Colic lymph node (tissue), 1 donor: ENCODE data around the genes CSAG2, PWWP4 and TREX2.

DNA sequence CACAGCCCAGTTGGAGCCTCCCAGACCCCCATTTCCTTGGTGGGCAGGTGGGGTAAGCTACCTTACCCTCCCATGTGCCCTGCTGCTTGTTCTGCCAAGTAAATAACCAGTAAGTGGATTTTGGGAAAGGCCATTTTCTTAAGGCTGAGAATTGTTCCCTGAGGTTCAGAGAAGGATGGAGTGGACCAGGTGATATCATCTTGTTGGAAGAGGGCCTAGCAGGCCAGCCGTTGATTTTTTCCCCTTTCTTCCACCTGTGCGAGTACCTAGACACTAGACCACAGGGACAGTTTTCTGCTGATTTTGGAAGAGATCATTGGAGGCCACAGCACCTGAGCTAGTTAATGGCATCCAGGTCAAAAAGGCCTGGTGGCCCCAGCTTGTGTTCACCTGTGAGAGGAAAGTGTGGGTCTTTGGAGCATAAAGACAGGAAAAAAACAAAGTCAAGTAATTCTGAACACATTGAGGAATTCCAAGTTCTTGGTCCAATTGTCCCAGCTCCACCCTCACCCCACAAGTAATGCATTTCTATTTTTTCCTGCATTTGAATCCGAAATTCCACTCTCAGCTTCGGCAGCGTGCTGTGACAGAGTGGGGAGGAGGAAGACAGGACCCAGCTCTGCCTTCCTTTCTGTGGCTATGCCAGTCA lies 8.2 kb downstream of the MAMLD1 start:
- PRO-cap = no peak

GRCh38 chrX:150566544-150567308 lies 1.7 kb upstream of the MTM1 start:
- PRO-cap = no peak

- PRO-cap = no peak
These were observed 2.2 kb downstream of the MTM1 start for GRCh38 chrX:150570606-150571007.

- PRO-cap = no peak
These were observed 755 bp upstream of the MTMR1 start for GRCh38 chrX:150692534-150692747.

DNA sequence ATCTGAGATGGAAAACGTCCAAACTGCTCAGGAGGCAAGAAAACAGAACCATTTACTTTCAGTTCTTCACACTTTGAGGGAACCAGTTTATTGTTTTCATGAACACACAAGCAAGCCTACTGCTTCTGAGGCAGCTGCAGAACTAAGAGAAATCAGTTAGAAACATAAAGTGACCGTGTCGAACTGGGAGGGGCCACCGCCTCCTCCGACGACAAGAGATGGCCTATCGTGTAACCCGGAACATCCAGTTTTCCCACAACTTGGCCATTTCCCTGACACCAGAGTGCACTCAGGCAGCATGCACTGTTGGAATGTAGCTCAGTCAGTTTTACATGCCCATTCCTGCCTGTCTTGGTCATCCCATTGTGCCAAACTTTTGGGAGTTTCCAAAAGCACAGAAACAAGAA lies 1.0 kb downstream of the MTMR1 start:
- PRO-cap = bidirectional peak, plus-strand start at position 267 of the sequence, minus-strand start at position 144 of the sequence

GRCh38 chrX:151538453-151538652 lies 25.1 kb upstream of the PASD1 start:
- PRO-cap = no peak

DNA sequence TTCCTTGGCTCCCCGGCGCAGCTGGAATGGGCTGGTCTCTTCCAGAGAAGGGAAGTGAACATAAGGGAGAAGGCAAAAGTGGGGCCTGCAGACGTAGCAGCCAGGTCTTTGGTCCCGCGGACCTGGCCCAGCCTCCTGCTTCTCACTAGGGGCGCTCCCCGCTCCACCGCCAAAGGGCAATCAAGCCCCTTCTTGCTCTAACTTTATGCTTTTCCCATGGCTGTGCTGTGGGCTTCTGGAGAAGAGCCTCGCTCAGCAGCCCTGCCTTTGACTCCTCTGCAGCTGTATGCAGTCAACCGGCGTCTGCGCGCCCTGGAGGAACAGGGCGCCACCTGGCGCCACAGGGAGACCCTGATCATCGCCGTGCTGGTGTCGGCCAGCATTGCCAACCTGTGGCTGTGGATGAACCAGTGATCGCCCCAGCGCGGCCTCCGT lies 6.5 kb downstream of the FATE1 start:
- PRO-cap = no peak

DNA sequence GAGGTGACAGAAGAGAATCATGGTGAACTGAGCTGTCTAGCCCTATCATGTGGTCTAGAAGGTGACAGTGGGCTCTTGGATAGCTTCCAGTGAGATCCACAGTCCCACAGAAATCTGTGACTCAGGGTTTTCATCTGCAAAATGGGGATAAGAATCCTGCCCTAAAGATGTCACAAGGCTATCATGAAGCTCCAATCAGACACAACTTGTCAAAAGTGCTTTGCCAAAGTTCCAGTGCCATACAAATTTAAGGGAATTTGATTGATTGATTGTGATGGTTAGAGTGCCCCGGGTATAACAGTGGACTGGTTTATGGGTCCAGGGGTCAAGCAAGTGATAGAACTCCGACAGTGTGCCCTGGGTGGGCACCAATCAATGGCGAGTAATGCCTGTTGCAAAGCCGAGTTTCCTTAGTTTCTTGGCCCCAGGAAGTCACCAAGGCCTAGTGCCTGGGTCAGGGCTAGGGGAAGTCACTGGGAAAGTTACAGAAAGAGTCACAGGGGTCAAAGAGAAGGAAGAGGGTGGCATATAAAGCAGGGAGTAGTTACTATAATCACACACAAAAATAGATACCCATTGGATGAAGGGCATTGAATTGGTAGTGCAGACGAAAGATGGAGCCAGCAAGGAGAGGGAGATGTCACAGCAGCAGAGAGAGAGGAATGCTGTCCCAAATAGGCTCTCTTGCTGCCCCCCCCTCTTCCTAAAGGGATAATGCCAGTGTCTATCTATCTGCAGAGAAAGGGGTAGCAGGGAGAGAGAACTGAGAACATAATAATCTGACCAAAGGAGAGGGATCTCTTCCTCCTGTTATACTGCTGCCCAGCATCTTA lies 20.9 kb downstream of the GABRE start:
- PRO-cap = no peak

DNA sequence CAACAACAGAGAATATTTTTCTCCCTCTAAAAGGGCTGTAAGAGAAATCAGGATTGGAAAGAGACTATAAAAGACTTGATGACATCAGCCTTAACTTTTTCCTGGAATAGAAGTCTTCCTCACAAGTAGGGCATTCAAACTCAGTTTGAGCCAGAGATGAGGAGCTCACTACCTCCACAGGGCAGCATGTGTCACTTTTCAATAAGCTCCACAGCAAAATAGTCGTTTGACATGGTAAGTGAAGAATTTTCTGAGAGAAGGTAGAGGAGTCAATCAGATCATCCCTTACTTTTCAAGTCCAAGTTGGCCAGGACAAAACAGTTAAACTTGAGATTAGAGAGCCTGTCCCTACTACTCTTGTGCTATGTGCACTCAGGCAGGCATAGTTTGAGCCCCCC lies 9.0 kb upstream of the GABRE start:
- PRO-cap = no peak

- PRO-cap = no peak
These were observed at the start of gene CSAG2 for GRCh38 chrX:152709223-152709651. Gene CSAG2 (minus strand): TSS chrX:152709273.

- PRO-cap = no peak
These were observed 1.4 kb upstream of the ZNF185 start for GRCh38 chrX:152896381-152896883.

DNA sequence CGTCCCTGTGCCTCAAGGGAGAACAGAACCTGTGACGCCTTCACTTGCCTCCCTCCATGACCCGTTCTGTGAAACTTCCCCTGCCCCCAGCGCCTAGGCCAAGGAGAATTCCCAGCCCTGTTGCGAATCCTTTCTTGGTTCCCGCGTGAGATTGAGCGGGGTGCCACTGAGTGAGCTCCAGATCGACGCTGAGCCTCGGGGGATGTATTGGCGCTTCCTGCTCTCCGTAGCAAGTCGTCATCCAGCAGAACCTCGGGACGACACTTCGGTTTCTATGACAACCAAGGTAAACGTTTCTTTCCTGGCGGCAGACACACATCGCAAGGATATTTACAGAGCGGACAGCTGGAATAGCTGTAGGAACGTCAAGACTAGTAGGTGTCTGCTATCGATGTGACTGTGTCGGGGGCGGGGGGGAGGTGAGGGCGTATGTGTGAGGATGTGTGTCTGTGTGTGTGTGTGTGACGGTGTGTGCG lies at the start of gene PWWP4:
Gene PWWP4, plus strand, starts transcription at position 297 of the 476 bp plus-strand sequence.
- PRO-cap = no peak

DNA sequence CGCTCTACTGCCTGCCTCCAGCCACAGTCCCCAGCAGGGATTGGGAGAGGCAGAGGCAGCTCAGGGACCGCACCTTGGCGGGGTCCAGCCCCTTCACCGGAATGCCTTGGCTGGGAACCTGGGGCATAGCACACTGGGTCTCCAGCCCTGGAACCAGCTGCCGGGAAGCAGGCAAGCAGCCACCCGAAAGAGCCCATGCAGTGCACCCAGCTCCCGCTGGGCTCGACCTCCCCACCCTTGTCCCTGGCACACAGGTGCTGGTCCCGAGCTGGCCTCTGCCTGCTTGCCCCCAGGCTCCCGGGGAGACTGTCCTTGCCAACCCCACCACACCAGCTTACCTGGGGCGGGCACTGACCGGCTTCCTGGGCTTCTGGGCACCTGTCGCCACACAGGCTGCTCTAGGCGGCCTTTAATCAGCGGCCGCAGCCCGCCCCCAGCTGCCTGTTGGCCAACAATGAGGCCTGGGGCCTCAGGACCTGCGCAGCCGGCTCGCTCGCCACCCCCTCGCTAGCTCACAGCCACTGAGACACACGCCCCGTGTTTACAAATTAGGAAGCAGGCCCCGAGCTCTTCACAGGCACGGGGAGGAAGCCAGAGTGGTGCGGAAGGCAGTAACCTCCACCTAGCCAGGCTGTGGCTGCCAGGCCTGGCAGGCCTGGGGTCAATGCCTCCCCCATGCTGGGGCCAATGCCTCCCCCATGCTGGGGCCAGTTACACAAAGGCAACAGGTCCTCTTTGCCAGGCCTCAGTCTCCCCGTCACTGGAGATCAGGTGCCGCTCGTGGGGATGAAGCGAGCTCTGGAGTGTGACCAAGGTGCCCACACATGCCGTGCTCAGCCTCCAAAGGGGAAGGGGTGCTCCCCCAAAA lies at the start of gene TREX2:
Gene TREX2, minus strand, starts transcription at position 386 of the 868 bp plus-strand sequence.
- PRO-cap = no peak

DNA sequence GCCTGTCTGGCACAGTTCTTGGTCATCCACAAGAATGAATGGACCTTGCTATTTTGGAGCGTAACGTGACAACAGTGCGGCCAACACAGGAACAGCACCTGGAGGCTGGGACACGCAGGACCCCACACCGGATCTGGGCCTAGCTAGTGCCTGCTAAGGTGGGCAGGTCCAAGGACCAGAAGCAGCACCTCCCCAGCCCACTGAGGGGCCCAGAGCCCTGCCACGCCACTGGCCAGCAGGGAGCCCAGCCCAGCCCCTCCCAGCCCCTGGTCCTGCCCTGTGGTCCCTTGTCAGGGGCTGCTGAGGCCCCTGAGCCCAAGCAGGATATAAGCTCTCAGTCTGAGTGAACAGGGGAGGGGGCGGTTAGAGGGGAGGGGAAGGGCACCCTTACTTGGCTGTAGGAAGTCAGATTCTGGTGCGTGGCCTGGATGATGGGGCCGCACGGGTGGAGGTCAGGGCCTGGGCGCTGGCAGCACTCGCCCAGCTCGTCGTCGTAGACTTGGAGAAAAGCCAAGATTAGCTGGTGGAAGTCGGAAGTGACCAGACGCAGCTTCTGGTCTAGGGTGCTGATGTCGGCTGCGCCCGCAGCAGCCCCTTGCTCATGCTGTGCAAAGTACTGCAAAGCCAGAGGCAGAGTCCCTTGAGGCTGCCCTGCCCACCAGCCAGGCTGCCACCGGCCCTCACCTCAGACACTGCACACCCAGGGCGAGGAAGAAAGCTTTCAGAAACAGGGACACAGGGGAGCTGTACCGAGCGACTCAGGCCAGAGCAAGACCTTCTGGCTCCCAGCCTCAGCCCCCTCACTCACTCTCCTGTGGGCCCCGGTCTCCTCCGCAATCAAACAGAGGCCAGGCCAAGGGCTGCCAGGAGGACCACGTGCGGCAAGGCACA lies 9.5 kb upstream of the TREX2 start:
- PRO-cap = no peak

GRCh38 chrX:153508090-153508816 lies 9.2 kb upstream of the ATP2B3 start:
- PRO-cap = no peak

GRCh38 chrX:153520937-153521579 lies 3.6 kb downstream of the ATP2B3 start:
- PRO-cap = no peak

DNA sequence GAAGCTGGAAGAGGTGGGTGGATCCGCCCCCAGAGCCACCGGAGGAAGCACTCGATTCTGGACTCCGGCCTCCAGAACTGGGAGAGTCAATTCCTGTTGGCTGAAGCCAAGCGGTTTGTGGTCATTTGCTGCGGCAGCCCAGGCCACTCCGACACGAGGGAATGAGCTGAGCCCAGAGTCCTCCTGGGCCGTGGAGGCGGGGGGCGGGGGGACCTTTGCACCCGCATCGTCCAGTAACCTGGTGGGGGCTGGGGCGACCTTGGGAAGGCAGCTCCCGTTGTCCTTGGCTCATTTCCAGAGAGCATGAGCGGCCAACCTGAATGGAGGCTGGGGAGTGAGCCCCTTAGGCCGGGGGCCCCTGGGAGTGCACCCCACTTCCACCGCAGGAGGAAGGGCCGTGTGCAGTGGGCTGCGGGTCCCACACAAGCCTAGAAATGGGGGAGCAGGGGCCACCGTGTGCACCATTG lies 20.1 kb upstream of the DUSP9 start:
- PRO-cap = no peak

DNA sequence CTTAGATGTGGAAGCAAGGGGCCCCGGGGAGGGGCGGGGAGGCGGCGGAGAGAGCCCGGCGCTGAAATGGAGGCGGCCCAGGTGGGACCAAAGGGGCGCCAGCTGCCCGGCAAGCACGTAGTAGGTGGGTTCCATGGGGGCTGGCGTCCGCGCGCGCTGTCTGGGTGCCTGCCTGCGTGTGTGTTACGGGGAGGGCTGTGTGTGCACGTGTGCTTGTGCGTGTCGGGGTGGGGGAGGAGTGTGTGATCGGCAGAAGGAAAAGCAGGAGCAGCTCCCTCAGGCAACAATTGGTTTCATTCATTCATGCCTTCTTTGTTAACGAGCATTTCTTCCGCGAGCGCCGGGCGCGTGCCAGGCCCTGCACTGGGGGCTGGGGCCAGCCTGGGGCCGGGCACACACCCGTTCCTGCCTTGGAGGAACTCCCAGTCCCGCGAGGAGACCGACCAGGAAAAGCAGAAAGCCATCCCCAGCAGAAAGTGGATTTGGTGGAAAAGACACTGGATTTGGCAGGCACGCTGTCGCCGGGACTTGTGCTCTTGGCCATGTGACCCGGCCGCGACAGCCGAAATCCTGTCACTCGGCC lies 3.4 kb upstream of the DUSP9 start:
- PRO-cap = no peak

DNA sequence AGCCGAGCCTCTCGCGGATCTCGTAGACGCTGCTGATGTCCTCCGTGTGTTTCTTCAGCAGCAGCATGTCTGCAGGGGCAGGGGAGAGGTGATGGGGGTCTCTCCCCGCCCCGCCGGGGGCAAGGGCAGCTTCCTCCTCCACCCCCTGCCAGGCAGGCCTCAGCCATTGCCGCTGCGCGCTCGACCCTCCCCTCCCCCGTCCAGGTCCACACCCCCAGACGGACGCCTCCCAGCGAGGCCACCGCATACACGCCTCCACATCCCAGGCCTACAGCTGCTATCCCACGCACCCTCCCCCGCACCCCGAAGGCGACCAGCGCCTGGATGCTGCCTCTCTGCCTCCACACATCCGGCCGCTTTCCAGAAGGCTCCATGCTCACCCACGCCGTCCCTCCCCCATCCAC lies 601 bp downstream of the PNCK start:
- PRO-cap = no peak

DNA sequence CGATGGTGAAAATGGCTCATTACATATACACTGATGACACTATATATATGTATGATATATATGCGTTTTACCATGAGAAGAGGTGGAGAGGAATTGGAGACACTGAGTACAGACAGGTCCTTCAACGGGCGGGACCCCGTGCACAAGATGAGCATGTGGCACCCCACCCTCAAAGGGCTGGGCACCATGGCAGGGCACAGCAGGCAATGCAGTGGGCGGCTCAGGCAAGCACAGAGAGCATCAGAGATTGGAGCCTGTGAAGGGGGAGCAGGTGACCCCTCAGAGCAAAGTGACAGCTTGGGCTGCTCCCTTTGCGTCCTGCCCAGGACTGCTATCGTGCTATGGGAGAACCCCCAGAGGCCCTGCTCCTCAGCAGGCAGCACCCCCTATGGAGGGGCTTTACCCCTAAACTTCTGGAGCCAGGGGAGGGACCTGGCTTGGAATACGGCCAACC lies 10.3 kb downstream of the SLC6A8 start:
- PRO-cap = no peak